Right cardiac atrium (tissue), 1 donor: Measurements from ENCODE around the gene ABCD3.

DNA sequence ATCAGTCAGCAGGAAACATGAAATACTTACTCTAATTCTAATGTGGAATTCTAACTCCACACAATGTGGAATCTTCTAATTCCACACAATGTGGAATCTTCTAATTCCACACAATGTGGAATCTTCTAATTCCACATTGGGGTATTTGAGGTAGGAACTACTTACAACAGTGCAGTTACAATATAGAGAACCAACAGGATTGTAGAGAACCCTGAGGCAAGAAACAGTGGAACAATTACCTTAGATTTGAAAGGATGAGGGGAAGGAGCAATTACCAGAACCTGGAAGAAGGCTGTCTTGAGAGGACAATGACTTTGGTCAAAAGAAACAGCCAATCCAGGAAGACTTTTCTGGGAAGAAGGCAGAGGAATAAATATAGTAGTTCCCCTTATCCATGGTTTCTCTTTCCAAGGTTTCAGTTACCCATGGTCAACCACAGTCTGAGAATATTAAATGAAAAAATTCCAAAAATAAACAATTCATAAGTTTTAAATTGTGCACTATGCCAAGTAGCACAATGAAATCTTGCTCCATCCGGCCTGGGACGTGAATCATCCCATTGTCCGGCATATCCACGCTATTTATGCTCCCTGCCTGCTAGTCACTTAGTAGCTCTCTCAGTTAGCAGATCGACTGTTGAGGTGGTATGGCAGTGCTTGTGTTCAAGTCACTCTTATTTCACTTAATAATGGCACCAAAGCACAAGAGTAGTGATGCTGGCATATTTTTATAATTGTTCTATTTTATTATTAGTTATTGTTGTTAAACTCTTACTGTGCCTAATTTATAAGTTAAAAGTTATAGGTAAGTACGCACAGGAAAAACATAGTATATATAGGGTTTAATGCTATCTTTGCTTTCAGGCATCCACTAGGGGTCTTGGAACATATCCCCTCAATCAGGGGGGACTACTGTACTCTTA is 58.5 kb upstream of the ARHGAP29 start:
- PRO-cap = unidirectional peak, plus-strand start at position 608 of the sequence

DNA sequence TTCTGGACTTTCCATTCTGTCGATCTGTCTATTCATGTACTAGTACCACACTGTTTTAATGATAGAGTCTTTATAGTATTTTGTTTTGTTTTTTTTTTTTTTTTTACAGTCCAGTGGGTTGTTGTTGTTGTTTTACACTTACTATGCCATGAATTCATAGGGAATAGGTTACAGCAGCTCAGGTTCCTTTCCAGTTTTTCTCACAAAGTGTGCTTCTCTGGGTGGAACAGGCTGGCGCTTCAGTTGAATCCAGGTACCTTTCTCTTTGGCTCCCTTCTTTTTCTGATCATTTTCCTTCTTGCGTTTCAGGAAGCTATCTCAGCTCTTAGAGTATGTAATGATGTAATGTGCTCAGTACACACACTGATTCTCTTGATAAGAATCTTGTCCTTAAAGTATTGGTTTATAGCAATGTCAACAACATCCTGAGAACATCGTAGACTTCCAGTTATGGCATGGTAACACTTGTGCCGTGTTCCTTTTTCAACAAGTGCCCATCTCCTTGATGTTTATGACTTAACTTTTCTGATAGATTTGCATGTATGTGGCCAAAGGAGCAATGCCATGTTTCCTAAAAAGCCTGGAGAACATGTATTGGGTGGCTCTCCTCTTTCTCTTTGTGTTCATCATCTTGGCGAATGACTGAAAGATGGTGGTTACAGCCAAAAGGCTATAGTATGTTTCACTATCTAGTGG is 11.8 kb upstream of the ABCD3 start:
- PRO-cap = no peak

GRCh38 chr1:94417335-94417725 is 859 bp upstream of the ABCD3 start:
- PRO-cap = no peak

DNA sequence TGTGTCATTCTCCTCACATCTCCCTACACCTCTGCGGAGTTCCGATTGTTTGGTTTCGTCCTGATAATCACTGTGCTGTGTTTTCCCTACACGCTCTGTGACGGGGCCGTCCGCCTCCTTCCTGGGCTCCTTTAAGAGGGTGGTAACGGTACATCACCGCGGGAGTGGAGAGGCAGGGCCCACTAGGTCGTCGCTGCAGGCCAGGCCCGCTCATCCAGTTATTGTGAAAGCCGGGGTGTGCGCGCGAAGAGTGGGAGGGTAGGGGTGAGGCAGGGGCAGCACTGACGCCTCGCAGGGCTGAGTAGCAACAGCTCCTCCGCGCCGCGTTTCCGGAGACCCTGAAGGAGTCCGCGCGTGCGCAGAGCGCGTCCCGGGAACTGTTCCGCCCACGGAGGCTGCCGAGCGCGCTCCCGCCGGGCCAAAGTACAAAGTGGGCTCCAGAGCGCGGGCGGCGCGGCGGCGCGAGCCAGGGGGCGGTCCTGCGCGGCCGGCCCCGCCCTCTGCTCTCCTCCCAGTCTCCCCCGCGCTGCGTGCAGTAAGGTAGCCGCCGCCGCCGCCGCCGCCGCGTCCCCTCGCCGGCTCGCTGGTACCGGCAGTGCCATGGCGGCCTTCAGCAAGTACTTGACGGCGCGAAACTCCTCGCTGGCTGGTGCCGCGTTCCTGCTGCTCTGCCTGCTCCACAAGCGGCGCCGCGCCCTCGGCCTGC is at the start of gene ABCD3:
Gene ABCD3, plus strand, starts transcription at position 511 of the 706 bp plus-strand sequence.
- PRO-cap = bidirectional peak, plus-strand start at position 595 of the sequence, minus-strand start at position 340 of the sequence

GRCh38 chr1:94479500-94479991 is 61.4 kb downstream of the ABCD3 start:
- PRO-cap = no peak

GRCh38 chr1:94498311-94499233 is 43.0 kb downstream of the F3 start:
- PRO-cap = no peak

DNA sequence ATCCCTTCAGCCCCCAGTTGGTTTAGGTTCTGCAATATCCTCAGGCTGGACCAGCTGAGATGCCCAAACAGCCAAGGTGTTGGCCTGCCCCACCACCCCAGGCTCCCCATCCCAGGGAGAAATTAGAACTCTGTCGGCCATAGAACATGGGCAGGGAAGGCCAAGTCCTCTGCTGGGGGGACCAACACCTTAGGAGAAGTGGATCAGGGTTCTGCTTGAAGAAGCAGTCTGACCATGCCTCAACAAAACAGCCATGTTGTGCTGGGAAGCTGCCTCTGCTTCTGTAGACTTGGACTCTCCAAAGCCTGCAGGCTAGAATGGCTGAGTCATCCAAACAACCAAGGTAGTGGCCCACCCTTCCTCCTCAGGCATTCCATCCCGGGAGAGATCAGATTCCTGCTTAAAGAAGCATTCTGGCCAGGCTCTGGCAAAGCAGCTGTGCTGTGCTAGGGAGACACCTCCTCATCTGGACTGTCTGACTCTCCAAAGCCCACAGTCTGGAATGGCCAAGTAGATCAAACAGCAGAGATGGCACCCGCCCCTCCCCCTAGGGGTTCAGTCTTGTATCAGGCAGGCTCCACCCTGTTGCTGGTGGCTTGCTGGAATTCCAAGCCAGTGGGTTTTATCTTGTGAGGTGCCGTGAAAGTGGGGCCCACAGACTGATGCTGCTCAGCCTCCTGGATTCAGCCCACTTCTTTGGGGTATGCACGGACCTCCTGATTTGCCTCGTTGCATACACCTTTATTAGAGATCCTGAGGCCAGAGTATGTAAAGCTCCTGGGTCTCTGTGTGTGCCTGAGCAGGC is 38.3 kb upstream of the F3 start:
- PRO-cap = no peak

DNA sequence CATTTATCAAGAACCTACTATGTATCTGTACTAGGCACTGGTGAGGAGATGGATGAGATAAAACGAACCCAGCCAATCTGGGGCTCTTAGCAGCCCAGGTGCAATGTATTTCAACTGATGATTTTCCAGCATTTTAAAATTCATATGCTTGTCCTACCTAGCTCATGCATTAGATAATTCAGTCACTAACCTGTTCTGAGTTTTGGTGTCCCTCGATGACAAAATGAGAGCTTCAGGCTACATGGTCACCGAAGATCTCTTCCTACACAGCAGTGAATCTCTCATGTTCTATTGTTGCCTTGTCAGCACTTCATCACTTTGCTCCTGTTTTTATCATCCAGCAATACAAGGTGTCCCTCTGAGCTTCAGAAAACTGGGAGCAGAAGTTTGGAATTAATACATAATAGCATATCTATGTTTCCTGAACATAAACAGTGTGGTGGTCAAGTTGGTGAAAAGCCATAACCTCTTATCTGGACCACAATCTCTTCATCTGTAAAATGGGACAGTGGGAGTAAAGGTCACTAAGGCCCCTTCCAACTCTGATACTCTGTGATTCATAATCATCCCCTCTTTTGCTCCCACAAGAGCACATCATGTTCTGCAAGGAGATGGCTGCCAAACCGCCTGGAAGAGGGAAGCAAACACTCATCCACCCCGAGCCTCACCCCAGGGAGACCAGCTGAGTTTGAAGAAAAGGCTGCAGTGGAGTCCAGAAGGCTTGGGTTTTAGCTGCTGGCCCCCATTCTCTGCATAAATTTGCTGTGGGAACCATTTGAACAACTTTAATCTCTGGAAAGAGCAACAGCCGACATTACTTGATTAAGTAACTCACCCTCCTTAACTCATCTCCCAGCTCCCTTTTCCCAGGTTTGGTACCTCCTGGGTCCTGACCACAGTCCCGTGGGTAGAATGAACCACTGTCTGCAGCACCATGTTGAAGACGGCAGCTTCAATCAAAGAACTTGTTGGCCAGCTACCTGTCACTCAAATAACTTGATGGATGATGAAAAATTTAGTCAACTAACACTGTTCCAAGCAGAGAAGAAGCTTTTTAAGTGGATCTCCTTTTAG is 138.0 kb upstream of the F3 start:
- PRO-cap = no peak

DNA sequence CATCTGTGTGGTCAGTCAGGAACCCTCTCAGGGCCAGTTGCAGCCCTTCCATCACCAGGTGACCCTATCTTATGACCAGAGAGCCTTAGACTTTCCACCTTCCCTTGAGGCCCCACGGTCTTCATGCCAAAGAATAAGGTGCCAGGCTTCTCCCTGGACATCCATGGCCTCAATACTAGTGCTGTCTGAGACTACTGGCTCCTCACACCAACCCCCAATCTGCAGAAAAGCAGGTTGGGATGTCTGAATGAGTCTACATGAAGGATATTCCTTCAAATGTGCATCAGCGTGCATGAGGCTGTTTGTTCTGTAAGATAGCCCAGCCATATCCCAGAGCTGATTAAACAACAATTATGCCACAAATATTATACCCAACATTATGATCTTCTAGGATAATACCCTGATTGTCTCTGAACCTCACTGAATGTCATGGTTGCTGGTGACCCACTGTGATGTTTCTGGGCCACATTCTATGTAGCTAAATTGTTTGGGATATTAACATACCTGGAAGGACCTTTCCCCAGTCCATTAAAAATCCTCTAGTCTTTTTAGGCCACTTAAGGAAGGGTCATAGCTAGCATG is 51.0 kb upstream of the SLC44A3 start:
- PRO-cap = no peak

GRCh38 chr1:94922445-94923469 is 4.2 kb downstream of the CNN3 start:
- PRO-cap = no peak

- PRO-cap = no peak
Measured at GRCh38 chr1:94924769-94925384, 2.0 kb downstream of the CNN3 start.

DNA sequence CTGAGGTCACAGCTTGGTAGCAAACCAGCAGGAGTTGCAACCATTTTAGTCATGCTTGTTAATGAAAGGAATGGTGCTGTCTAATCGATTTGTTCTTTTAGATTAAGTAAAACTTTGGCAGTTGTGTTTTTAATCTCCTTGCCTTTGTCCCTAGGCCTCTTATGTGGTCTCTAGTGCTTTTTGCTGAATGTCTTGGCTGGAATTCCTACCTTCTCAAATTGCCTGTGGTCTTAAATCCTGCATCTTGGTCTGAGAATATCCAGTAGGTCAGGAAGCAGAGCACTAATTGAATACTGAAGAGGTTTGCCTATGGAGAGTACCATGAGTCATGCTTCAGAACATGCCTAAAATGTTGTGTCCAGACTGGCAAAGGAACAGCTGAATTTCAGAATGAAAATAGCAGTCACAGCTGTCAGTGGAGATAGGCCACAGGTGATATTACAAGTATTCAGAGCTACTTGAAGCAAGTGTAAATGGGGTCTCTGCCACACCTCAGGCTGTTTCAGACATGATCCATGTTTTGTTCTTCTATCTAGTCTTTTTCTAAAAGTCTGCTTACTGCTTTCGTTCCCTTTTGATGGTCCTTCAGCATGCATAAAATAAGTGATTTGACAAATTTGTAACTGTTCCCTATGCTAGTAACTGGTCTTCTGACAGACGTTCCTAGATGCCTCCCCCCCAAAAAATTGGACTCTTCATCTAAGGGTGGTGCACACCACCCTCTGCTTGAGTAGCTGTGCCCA is 36.1 kb upstream of the RWDD3 start:
- PRO-cap = no peak

DNA sequence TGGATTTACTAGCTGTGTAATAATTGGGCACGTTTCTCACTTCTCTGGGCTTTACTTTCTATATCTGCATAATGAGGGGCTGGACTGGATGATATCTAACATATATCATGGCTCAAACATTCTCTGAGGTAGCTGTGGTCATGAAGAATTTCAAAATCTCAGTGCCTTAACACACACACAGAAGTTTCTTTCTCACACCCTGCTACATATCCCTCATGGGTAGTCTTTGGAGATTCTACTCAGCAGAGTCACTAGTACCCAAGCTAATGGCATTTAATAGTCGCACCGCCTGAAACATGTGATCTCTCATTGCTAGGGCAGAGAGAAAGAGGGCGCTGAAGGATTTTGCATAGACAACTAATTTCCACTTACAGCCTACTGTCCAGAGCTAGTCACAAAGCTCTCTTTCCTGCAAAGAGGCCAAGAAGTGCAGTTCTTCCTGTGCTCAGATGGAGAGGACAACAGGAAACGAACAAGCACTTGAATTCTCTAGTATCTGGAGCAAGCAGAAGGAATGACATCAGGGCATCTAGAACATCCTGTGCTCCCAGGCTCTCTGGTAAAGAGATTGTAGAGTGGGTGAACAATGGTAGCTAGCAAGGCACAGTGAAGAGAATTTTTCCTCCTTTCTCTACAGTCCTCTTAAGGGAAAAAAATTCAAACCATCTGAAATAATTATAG is 183.4 kb upstream of the PTBP2 start:
- PRO-cap = no peak

DNA sequence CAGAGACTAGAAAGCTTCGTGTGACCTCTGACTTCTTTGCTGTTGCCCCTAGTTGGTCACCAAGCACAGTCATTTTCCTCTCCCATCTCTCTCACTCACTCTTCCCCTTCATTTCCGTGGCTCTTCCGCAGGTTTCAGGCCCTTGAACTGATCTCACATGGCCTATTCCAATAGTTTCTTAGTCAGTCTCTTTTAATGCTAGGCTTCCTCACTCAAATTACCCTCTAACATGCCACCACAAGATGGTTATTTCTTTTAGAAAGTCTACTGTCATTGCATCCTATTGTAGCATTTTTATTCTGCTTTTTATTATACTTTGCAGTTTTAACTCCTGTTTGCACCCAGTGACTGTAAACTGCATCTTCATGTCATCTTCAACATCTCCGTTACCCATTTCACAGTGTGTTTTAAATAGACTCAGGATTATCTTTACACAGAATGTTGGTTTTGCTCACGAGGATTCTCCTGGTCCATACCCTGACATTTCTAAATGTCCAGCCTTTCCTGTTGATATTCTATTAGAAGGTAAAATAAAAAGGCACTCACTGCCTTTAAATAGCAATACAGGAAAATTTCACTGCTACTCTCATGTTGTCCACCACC is 408.0 kb downstream of the PTBP2 start:
- PRO-cap = no peak

DNA sequence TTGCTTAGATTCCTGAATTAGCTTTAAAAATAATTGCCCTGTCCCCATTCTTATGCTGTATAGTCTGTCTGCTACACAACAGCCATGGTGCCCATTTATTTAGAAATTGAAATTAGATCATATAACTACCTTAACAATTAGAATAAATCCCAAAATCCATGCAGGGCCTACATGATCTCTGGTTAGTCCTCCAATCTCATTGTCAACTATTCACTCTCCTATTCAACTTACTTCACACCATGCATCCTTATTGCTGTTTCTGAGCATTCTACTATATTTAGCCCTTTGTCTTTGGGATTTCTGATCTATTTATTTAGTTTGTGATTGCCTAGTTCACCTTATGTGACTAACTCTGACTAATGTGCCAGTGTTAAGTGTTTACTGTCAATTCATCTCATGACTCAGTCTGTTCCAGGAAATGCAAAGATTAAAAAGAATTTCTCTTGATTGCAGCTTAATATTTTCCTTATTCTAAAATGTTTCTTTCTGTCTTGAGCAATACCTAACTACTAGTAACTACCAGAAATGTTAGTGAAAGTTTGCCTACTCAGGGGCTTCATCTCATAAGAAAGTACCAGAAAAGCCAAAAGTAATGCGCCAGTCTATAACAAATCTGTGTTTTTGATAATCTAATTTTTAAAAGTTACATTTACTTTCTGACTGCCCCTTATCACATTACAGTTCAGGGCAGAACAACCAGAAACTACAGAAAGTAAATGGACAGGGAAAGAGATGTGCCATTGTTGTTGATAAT is 556.3 kb downstream of the PTBP2 start:
- PRO-cap = no peak

DNA sequence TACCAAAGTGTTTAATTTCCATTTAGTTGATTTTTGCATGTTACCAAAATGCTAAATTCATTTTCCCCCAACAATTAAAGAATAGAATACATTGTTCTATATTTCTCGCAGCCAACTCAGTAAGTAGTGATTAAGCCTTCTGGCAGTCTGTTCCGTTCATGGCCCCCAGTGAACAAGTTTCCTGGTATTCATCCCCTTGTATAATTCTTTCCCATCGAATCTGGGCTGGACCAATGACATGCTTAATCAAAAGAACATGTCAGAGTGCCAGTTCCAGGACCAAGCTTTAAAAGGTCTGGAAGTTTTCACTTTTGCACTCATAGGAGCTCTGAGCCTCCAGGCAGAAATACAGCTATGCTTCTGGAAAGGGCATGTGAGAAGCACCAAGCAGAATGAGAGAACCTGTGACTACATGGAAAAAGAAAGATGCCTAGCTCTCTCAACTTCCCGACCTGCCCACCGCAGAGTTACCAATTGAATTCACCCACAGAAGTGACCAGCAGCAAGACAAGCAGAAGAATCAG is 22.5 kb upstream of the DPYD start:
- PRO-cap = no peak

DNA sequence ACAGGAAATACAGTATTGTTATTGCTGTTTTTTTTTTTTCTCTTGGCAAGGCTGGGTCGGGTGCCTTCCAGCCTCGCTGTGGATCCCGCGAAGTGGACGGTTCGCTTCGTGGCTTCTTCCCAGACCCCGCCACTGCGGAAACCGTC is 388 bp upstream of the SNX7 start:
- PRO-cap = no peak

GRCh38 chr1:99180403-99180720 is 83.9 kb upstream of the PLPPR4 start:
- PRO-cap = no peak

- PRO-cap = no peak
Measured at GRCh38 chr1:99534479-99534866, 111.4 kb upstream of the PALMD start.

- PRO-cap = no peak
Measured at GRCh38 chr1:99580477-99580957, 65.4 kb upstream of the PALMD start.